Occipital lobe (tissue), 2 donors: ENCODE results near the genes STRADA, CSH2 and DDX5.

- RAMPAGE, long total RNA: no peak
Observed at GRCh38 chr17:63741213-63742074, at the start of gene STRADA. Gene STRADA, minus strand, starts transcription at chr17:63741799.

DNA sequence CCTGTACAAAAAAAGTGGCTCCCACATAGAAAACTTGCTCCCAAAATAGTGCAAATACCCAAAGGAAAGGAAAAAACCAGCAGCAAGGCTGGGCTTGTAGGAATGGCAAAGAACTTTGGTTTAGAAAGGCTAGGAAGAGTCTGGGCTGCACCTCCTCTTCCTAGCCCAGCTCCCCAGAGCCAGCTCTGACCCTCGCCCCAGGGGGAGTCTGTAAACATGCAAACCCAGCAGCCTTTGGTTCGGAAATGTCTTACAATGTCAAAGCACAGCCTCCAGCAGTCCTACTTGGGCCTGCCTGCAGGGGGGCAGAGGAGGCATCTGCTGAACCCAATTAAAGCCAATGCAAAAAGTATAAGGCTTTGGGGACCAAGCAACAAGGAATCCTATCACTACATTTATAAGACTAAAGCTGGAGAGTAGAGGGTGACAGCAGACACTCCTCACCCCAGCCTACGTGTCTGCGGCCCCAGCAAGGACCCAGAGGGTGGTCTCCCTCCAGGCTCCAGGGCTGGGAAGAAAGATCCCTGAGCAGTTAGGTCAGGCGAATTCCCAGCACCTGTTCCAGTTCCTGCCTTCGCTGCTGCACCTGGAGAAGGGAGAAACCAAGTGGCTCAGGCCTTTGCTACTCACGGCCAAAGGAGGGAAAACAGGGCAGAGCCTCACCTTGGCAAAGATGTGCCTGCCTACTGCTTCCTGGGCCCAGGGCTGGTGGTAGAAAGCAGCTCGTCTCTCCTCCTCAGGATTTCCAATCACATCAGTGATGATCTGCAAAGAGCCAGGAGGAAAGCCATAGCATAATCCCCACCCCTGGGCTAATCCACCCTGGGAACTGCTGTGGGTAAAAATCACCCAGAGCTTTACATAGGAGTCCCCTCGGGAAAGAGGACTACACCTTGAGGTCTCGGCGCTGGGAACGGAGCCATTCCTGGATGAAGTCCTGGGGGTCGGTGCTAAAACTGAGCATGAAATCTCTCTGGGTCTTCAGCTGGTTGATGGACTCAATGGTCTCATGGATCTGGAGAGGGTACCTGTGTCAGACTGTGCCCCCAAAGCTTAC lies 5.3 kb upstream of the FTSJ3 start:
- RAMPAGE, long total RNA: no peak

- RAMPAGE, long total RNA: no peak
Observed at GRCh38 chr17:63833463-63834250, 6.2 kb upstream of the FTSJ3 start.

DNA sequence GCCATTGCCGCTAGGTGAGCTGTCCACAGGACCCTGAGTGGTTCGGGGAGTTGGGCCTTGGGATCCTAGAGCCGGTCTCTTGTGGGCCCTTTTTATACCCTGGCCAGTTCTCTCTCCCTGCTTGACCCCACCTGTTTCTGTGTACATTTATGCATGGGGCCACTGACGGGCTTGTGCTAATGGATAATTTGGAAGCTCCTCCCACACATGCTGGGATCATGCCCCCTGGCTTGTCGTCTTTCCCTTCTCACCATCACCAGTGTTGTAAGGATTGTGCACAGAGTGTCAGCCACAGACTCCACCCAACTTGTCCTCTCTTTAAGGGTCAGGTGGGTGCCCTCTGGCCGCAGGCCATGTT lies at the start of gene CSH2:
Gene CSH2 (minus strand): TSS at position 68 of the 358 bp plus-strand sequence.
- RAMPAGE, long total RNA: no peak

DNA sequence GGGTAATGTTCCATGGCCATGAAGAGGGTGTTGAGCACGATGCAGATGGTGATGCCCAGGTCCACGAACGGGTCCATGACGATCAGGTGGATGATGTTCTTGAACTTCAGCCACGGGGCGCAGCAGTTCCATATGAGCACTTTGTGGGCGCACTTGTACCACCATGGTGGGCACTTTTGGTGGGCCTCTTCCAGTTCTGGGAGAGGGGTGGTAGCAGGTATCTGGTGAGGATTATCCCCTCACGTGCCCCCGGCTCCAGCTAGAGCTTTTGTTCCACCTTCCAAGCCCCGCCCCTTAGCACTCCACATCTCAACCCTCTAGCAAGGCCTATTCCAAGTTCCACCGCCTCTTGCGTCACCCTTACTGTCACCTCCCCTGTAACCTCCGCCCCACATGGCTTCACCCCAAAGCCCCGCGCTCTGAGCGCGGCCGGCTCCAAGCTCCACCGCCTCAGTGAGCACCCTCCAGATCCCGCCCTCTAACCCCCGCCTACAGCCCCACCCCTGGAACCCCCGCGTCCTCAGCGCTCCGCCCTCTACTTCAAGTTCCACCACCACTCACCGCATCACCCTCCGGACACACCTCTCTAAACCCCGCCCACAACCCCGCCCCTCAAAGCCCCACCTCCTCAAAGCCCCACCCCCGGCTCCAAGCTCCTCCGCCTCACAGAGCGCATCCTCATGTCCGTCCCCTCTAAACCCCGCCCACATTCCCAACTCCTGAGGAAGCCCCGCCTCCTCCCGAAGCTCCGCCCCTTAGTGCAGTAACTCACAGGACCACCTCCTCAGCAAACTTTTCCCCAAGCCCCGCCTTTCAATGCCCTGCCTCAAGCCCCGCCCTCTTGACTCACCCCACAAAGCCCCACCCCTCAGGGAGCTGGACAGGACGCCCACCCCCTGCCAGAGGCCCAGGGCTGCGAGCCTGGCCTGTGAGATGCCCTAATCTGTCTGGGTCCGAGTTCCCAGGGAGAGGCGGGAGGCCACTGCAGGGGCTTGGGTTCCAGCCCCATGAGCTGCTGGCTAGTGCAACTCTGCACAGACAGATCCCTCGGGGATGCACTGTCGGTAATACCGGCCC lies 11.1 kb downstream of the SCN4A start:
- RAMPAGE, long total RNA: no peak

GRCh38 chr17:64022616-64023250 lies 2.3 kb upstream of the ICAM2 start:
- RAMPAGE, long total RNA: no peak

DNA sequence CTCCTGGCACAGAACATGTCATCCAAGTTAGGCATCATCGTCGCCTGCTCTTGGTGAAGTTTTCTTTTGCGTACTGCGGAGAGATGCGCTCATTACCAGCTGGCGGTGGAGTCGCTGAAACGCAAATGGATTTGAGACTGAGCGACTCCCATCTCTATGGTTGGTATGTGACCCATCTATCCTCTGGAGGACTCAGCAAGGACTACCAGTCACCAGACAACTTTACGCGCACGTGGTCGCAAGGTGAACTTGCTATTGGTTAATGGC lies 15.6 kb upstream of the ERN1 start:
- RAMPAGE, long total RNA: no peak

DNA sequence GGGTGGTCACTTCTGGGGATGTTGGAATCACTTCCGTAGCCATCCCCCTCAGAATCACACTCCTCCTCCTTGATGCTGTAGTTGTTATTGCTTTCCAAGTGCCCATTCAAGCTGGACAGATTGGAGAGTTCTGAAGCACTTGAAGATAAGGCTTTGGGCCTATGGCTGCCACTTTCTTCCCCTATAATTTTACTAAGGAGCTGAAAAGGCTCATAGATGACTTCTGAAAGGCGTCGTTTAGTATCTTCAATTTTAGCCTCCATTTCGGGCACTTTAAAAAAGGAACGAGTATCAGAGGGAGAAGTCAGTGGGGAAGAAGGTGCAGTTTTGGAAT lies 50.0 kb downstream of the TEX2 start:
- RAMPAGE, long total RNA: no peak

DNA sequence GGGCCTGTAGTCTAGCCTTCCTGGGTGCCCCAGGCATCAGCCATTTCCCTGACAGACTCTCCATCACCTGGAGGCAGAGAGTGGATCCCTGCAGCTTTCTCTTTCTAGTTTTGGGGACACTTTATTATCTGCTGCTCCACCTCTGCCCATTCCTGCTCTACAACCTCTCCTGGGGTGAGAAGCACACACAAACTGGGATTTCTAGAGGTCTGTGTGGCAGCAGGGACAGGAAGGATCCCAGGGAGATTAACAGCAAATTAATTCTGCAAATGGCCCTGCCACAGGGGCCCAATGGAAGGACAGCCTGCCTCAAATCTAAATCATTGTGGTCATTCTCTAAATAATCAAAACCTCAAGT lies 50.9 kb upstream of the TEX2 start:
- RAMPAGE, long total RNA: no peak

- RAMPAGE, long total RNA: no peak
Observed at GRCh38 chr17:64319468-64320002, 56.5 kb upstream of the TEX2 start.

DNA sequence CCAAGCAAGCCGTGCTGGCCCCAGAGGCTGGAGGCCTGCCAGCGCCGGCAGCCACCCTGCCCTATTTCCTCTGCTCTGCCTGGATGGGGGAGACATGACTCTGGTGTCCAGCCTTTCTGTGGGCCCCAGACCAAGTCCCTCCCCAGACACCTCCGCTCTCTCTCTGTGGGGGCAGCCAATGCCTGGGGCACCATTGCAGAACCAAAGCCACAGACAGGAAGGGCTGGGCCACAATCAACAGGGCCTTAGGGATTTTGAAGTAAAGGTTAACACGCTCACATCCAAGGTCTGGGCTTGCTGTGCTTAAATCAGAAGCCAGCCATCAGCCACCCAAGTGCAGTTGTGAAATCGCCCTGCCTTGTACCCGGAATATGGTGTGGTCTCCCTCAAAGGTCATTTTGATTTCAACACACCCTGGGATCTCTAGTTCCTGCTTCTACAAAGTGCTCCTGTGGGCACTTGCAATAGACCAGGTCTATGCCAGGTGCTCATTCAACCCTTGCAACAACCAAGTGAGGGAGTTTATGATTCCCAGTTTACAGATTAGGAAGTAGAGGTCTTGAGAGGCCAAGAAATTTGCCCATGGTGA lies 63.5 kb upstream of the TEX2 start:
- RAMPAGE, long total RNA: no peak

GRCh38 chr17:64344070-64344986 lies 46.3 kb downstream of the PECAM1 start:
- RAMPAGE, long total RNA: no peak

- RAMPAGE, long total RNA: no peak
Observed at GRCh38 chr17:64384930-64386087, 5.4 kb downstream of the PECAM1 start.

GRCh38 chr17:64396013-64396593 lies 5.4 kb upstream of the PECAM1 start:
- RAMPAGE, long total RNA: no peak

DNA sequence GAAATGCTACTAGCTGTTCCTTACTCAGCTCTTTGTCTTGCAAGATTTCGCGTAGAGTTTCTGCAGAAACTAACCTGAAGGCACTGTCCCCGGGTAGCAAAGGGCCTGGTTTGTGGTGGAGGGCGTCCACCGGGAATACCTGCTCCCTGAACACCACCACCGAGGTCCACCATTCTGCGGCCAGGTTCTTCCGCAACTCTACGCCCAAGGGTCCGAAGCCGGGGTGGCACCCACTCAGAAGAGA lies 474 bp downstream of the POLG2 start:
- RAMPAGE, long total RNA: no peak

GRCh38 chr17:64506043-64506955 lies at the start of gene DDX5:
Gene DDX5, minus strand, starts transcription at chr17:64506289.
- RAMPAGE, long total RNA: start-site peak on the minus strand at chr17:64506274-64506323, 3,015 and 2,962 reads in 2 replicates

GRCh38 chr17:64580731-64581232 lies 74.0 kb downstream of the CEP95 start:
- RAMPAGE, long total RNA: no peak

GRCh38 chr17:65066080-65066283 lies 9.4 kb upstream of the GNA13 start:
- RAMPAGE, long total RNA: no peak

- RAMPAGE, long total RNA: no peak
Observed at GRCh38 chr17:65181616-65182777, 44.8 kb downstream of the RGS9 start.

DNA sequence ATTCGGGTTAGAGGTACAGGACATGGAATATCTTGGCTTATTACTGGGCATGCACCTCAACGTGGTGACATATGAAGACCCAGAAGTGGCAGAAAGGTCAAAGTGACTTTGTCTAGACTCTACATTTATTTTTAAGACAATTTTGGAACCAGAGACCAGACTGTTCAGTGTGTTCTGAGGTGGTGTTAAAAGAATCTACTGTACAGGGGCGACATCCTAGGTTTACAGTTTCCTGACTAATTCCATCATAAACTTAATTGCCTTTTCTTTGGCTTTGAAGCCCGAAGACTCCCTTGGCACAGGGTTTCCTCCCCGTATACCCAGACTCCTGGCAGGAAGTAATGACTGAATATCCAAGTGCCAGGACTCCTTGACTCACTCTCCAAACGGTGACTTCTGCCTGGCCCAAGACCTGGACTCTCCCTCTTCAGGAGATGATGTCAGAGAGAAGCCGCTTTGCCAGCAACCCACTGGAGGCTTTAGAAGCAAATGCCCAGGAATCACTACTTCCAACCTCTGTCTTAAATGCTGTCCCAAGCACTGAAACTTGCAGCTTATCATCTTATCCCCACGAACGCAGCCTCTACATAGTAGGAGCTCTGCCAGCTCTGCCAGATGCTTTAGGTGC lies 146.4 kb downstream of the RGS9 start:
- RAMPAGE, long total RNA: no peak